WTC11 (cell line): ENCODE results near the genes S100A10, LCE3D, LCE3A, LCE1F, LCE1D, PRR9, S100A7A and S100A6.

GRCh38 chr1:151981071-151981585 is 12.5 kb downstream of the S100A10 start:
- PRO-cap: no peak

DNA sequence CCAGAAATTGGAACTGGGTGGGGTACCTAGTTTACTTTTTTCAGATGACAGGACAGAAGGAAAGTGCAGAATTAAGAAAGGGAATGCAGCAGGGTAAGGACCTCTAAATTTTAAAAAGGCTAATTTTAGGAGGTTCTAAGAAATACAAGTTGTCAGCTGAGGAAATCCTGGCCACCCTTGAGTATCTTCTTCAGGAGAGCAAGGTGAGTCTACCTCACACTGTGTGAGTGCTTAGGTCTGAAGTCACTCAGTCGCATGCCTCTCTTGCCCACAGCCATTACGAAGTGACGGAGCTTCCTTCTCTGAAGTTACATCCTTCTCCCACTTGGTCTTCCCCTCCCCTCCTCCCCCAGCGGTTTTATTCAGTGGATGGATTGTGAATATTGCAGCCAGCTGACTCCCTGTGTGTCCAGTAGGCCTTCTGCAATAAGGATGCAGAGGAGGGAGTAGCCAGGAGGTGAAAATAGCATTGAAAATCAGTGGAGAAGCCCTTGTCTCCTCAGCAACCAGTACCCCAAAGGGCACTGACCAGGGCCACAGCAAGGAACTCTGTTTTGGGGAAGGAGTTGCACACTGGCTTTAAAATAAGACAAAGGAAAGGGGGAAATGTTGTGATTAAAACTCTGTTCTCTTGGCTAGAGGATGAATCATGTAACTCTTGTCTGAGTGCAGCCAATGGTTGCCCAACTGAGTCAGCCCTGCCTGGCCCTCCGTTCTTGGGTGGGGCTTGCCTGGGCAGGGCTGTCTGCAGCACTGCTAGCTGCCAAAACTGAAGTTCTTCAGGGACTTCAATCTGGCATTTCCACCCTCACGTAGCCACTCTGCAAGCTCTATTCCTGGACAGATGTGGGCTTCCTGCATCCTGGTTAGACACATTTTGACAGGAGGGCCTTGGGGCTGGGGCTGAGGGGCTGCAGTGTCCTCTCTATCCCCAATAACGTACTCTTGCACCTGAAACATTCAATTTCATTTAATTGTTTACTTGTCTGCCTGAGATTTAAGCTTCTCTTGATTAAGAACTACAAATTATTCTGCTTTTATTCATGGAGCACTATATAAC is 4.3 kb downstream of the S100A10 start:
- PRO-cap: no peak

GRCh38 chr1:151990830-151991423 is 2.7 kb downstream of the S100A10 start:
- PRO-cap: no peak

GRCh38 chr1:151993584-151994201 is at the start of gene S100A10:
Gene S100A10, minus strand, starts transcription at chr1:151993859.
- PRO-cap: bidirectional peak, plus-strand start at chr1:151993974, minus-strand start at chr1:151993859; bidirectional peak, plus-strand start at chr1:151994235, minus-strand start at chr1:151994137

GRCh38 chr1:152034233-152035510 is 2.1 kb downstream of the S100A11 start:
- PRO-cap: no peak

- PRO-cap: no peak
These were observed 967 bp downstream of the S100A11 start for GRCh38 chr1:152035845-152036228.

- PRO-cap: no peak
These were observed 1.4 kb upstream of the S100A11 start for GRCh38 chr1:152038101-152038753.

DNA sequence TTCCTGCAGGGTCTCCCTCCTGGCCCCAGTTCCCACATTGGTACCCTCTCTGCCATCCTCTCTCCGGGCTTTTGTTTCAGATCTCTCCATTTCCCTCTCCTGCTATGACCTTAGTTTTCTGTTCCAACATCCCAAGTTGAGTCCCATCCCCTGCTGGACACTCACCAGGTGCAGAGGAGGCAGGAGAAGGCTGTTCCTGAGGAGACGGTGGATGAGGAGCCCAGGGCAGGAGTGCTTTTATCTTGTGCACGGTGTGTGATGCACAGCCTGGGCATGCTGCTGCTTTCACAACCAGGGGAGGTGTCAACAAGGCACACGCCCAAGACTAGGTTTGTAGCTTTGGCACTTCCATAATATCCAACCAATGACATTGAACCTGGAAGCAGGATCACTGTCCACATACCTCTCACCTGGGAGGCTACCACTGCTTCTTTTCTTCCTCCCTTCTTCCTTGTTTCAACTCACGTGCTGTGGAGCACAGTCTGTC is at the start of gene LCE3D:
LCE3D (minus strand) TSS at position 213 of the 487 bp plus-strand sequence.
- PRO-cap: no peak

GRCh38 chr1:152623038-152623326 is at the start of gene LCE3A:
Gene LCE3A, minus strand, starts transcription at chr1:152623103.
- PRO-cap: no peak

DNA sequence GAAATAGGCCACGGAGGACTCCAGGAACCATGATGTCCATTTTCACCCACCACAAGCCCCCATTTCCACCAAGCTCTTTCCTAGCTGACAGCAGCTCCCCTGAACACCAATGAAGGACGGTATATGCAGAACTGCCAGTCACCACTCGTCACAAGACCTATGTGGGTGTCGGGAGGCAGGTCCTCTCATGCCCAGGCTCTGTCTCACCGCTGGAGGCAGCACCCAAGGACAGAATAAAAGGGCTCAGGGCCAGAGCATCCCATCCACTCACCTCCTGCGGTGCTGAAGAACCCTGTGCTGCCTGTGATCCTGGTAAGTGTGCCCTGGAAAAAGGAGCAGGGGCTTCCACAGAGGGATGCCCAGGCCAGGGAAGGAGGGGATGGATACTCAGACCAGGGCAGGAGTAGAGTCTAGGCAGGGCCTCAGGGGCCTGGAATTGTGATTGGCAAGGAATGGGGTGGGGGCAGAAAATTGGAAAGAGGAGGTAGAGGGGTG is at the start of gene LCE1F:
LCE1F (plus strand) TSS at position 262 of the 495 bp plus-strand sequence.
- PRO-cap: no peak

- PRO-cap: no peak
These were observed at the start of gene LCE1D for GRCh38 chr1:152796479-152796988. Gene LCE1D, plus strand, starts transcription at chr1:152796721.

- PRO-cap: no peak
These were observed at the start of gene PRR9 for GRCh38 chr1:153217426-153217845. Gene PRR9, plus strand, starts transcription at chr1:153217584.

GRCh38 chr1:153416324-153416602 is at the start of gene S100A7A:
Gene S100A7A, plus strand, starts transcription at chr1:153416520.
- PRO-cap: no peak

- PRO-cap: no peak
These were observed 480 bp downstream of the S100A6 start for GRCh38 chr1:153535114-153535907.

DNA sequence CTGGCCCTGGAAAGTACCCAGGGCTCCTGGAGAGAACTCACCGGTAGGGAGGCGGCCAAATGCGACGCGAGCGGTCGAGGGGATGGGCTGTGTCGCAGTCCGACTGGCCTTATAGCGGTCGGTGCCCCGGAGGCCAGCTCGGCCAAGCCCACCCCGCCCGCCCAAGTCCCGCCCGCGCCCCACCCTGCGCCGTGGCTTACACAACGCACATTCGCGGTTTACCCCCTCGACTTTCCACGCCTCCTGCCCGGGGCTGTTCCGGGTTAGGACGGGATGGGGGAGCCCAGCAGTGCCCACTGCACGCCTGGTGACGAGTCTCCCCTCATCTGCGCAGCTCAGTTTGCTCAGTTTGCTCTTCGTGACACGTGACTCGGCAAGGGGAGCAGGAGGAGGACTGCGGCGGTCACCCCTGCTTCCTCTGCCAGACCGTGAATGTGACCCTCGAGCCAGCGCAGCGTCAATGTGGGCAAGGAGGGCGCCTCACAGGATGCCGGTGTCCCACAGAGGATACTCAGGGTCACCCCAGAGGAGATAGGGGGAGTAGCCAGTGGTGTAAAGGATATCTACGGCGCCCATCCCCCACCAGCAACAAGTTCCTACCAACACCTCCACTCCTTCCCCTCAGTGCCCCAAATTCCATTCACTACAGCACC is at the start of gene S100A6:
S100A6 (minus strand) TSS at position 84 of the 653 bp plus-strand sequence.
- PRO-cap: bidirectional peak, plus-strand start at position 376 of the sequence, minus-strand start at position 434 of the sequence; unidirectional peak, minus-strand start at position 462 of the sequence

- PRO-cap: no peak
These were observed 948 bp upstream of the S100A6 start for GRCh38 chr1:153536712-153537165.

GRCh38 chr1:153543435-153544158 is 2.0 kb downstream of the S100A4 start:
- PRO-cap: no peak

- PRO-cap: bidirectional peak, plus-strand start at chr1:153545272, minus-strand start at chr1:153545085
These were observed 608 bp downstream of the S100A4 start for GRCh38 chr1:153544922-153545474.

- PRO-cap: no peak
These were observed 9.6 kb downstream of the S100A16 start for GRCh38 chr1:153603297-153603814.

GRCh38 chr1:153606436-153606651 is 6.6 kb downstream of the S100A16 start:
- PRO-cap: no peak